ENCODE measurements around a stretch of chr12.

DNA sequence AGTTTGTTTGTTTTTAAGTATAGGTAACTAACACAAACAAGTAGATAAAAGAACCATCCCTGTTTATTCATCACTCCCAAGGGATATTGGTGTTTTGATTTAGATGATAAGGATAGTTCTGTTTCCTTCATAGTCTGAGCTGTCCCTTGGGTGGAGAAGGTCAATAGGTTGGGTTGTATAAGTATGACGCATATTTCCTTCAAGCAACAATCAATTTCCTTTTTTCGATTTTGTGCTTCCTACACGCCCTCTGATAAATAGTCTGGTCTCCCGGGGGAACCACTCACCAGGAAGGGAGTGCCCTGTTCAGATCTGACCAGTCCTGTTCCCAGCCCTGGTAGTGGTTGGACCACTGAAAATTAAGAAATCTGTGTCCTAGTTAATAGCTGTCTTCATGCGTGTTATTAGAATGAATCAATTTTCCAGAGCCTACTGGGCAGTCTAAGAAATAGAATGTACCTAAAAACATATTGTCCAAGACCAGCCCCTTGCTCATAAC is 378.7 kb upstream of the FAR2 start:
- PRO-cap, 2 experiments = no peak in any of the 2 experiments

DNA sequence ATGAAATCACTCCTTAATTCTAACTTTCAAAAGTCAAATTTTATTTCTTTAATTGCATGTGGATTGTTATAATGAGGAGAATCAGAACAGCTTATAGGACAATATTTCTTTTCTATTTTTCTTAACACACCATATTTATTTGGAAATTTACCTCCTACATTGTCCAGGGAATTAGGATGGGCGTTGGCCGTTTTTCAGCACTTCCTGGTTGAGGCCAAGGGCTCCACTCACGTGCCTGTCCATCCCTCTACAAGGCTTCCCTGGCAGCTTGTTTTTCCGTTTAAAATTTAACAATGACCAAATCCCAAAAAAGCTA is 1.1 kb upstream of the FAR2 start:
- PRO-cap, 2 experiments = no peak in any of the 2 experiments

DNA sequence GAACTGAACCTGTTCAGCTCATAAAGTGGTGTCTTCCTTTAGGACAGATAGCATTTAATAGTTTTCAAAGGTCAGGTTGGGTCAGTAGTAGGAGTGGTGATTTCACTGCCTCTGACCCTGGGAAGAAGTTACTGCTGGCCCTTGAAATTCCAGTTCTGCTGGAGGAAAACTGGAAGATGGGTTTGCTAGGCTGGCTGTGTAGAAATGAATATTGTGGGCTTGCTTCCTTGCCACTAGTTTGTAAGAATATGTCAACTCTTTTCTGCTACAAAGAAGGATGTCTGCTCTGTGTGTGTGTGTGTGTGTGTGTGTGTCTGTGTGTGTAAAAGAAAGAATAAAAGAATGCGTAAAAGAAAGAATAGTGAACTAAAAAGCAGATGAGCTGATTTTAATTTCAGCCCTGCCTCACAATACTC is 60.3 kb downstream of the FAR2 start:
- PRO-cap, 2 experiments = no peak in any of the 2 experiments

DNA sequence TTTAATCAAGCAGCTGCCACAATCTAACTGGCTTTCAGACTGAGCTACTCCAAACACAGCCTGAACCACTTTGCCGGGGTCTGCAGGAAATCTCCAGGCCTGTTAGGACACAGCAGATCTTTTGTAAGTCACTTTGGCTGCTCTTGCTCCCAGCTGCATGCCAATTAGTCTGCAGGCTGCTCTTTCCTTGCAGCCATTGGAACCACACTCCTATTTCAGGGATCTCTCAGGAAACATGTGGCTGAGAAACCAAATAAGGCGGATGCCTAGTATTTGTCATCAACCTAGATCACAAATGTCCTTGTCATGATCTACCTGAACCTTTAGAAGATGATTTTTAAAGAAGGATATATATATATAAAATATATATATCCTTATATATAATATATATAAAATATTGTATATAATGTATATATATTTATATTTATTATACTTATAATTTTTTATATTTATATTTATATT is 73.5 kb downstream of the TMTC1 start:
- PRO-cap, 2 experiments = no peak in any of the 2 experiments

DNA sequence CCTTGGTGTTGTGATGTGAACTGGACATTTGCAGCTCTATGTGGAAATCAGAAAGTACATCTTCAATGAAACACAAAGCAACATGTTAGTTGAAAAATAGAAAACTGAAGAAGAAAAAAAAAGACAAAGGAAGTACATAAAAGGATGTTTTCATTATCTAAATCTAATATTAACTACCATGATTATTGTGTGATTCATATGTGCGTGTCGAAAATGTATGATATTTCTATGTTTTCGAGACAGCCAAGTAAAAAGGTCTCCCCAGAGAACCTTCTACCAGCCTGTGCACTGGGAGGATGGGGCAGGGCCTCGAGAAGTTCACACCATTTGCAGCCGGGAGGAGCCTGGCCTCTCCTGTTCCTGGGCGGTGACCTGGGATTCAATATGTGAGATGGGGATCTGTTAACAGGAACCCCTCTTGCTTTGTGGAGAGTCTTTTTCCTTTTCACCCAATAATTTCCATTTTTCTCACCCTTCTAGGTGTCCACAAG is 189.3 kb downstream of the IPO8 start:
- PRO-cap, 2 experiments = no peak in any of the 2 experiments

DNA sequence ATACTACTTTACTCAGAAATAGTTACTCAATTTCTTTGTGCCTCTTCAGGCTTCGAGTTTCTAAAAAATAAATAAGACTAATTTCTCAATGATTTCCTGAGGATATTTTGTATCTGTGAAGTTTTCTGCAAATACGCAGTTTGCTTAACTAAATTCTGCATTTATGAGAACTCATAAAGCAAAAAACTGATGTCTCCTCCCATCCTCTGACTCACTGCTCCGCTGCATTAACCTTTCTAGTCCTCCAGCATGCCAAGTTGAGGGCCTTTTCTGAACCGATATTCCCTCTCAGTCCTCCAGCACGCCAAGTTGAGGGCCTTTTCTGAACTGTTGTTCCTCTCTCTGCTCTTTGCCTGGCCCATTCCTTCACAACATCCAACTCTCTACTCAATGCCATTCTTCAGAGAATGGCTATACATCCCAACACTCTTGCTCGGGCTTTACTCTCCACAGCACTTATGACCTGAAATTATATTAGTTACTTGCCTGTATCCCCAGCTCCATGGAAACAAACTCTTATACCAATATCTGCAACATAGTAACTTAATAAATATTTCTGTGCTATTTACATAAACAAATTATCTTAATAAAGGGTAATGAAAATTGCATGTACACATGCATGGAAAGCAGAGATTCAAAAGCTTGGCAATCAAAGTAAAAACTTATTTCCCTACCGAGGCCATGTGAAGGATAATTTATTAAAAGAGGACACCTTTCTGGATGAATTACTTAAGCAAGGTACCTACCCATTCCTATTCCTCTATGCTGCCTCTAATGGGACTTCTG is 3.0 kb downstream of the IPO8 start:
- PRO-cap, 2 experiments = no peak in any of the 2 experiments

GRCh38 chr12:30795820-30796787 is 41.4 kb upstream of the CAPRIN2 start:
- PRO-cap, 2 experiments = peak in 1 of 2 experiments; most common plus-strand start chr12:30796273 (in 1); most common minus-strand start chr12:30796170 (in 1)

DNA sequence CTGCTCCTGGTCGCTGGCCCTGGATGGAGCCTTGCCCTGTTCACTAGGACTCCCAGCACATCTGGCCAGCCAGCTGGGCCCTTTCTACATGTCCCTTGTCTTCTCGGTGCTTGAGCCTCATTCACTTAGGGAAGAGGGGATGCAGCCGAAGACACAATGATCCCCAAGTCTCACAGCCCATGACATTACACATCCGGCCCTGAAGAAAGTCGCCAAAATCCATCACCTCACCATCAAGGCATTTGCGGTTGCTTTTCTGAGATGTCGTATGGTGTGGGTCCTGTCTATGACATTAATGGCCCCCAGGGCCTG is 19.0 kb downstream of the TSPAN11 start:
- PRO-cap, 2 experiments = no peak in any of the 2 experiments

GRCh38 chr12:31118069-31118939 is 44.6 kb downstream of the DDX11 start:
- PRO-cap, 2 experiments = peak in 1 of 2 experiments; most common plus-strand start chr12:31118538 (in 1)

DNA sequence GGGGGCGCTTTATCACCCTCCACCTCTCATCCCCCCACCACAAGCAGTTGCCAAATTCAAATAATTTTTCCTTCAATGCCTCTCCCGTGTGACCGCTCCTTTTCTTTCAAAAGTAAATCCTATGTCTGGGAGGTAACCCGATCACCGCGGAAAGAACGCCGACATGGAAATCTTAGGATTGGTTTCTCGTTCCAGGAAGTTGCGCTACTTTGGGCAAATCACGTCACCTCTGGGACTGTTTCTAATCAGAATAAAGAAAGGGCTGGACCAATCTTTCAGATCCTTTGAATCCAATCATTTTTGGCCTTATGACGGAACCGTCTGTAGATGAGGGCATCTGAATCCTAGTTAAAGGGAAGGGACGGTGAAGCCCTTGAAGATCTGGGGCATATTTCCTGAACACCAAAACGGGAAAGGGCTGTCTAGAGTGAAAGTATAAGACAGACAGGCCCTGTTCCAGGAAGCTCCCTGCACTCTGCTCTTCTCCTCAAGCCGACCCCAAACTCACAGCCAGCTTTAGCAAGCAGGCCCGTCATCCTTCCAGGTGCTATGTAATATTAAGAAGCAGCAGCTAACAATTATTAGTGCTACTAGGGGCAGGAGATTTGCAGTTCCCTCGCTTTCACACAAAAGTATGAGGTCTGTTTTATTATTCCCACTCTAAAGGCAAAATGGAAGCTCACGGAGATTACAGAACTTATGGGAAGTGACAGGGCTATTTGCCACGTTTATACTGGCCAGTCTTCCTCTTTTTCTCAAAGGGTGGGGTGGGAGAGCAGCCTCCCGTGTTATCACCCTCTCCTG is 44.2 kb upstream of the SINHCAF start:
- PRO-cap, 2 experiments = no peak in any of the 2 experiments

- PRO-cap, 2 experiments = no peak in any of the 2 experiments
These were observed 12.6 kb upstream of the DENND5B start for GRCh38 chr12:31603399-31604006.

DNA sequence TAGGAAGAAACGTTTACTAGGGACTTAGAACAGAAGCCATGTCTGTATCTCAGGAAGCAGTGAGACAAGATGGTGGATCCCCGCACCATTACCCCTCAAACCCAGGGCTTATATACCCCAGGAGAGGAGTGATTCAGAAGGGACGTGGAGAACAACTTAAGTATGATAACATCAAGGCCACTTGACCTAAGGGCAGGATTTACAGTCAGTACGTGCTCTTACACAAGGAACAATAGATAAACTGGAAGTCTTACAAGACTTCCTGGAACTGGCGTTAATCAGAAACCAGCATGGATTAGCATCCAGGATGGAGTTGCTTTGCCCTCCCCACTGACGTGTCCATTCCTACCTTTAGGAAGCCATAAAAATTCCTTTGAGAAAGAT is 8.6 kb upstream of the ETFBKMT start:
- PRO-cap, 2 experiments = no peak in any of the 2 experiments

DNA sequence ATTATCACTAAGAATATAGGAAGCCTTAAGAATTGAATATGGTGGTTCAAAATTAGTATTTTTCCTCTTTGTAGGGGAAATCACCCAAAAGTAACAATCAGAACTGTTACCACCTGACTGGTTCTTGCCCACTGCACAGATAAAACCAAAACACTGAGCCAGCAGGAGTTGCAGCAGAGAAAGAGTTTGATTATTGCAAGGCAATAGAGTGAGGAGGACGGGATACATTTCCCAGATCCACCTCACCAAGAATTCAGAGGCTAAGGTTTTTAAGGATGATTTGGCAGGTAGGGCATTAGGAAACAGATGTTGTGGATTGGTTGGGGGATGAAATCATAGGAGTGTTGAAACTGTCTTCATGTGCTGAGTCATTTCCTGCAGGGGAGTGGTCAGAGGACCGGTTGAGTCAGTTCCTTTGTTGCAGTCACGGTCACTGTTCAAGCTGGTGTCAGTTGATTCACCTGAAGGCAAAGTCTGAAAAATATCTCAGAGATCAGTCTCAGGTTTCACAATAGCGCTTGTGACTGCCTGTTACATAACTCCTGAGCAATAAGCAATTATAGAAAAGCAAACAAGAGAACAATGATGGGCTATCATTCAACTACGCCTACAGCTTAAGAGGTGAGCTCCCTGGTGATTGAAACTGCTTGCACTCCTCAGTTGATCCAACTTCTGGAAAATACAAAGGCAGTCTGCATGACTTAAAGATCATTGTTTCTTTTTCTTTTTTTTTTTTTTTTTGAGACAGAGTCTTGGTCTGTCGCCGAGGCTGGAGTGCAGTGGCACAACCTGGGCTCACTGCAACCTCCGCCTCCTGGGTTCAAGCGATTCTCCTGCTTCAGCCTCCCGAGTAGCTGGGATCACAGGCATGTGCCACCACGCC is 20.4 kb upstream of the AMN1 start:
- PRO-cap, 2 experiments = no peak in any of the 2 experiments

DNA sequence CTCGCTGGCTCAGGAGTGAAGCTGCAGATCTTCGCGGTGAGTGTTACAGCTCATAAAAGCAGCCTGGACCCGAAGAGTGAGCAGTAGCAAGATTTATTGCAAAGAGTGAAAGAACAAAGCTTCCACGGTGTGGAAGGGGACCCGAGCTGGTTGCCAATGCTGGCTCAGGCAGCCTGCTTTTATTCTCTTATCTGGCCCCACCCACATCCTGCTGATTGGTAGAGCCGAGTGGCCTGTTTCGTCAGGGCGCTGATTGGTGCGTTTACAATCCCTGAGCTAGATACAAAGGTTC is 12.7 kb upstream of the H3-5 start:
- PRO-cap, 2 experiments = no peak in any of the 2 experiments

GRCh38 chr12:31897784-31898445 is 61.3 kb upstream of the RESF1 start:
- PRO-cap, 2 experiments = no peak in any of the 2 experiments

GRCh38 chr12:31961925-31962640 is 2.9 kb downstream of the RESF1 start:
- PRO-cap, 2 experiments = no peak in any of the 2 experiments

- PRO-cap, 2 experiments = no peak in any of the 2 experiments
These were observed 26.3 kb downstream of the RESF1 start for GRCh38 chr12:31985183-31986165.

DNA sequence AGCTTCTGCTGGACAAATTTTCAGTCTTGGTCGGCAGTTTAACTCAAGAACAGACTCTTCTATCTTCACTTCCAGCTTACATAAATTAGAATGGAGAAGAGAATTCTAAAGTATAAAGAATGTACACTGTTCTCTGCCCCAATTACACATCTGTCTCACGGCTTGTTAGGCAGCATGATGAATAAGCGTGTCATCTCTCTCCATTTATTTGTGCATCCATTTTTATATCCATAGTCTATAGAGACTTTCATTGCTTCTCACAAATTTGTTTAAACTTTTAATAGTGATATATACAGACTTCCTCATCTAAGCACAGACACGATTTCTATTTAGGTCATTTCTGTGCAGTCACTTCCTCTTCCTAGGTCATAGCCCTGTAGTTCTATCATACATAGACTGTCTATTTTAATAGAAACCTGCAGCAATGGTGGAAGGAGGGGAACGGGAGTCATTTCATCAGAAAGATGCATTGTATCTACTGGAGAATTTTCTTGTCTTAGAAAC is 133.5 kb upstream of the FGD4 start:
- PRO-cap, 2 experiments = no peak in any of the 2 experiments

DNA sequence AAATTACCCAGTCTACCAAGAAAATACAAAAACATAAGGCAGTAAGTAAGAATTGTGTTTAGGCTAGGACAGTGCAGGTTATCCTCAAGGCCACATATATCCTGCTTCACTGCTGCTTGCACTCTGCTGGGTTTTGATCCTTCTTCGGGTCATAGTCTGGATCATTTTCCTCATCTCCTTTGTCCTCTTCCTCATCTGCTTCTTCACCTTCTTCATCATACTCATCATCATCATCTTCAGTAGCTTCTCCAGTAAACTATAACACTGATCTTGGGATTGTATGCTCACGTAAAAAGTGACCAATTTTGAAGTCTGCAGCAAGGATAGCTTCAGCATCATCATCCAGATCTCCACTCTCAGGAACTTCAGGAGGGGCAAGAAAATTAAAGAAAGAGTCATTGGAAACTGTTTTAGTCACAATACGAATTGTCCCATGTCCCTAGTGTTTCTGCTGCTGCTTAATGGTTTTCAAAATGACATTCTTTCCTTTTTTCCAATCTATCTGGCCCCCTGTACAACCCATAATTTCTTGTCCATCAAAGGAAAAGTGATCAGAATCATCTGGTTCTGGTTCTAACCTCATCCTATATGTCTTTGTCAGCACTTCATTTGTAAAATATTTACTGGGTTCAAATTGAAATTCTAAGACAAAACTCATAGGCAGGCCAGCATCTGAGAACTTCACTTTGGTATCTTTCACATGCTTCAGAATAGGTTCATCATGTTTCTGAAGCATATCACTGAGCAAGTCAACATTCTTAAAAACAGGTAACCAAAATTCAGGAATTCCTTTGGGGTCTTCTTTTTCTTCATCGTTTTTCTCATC is 29.2 kb downstream of the YARS2 start:
- PRO-cap, 2 experiments = no peak in any of the 2 experiments

- PRO-cap, 2 experiments = no peak in any of the 2 experiments
These were observed 54.2 kb upstream of the YARS2 start for GRCh38 chr12:32809825-32810428.